H7 (cell line): Measurements from ENCODE around the gene RPS15.

DNA sequence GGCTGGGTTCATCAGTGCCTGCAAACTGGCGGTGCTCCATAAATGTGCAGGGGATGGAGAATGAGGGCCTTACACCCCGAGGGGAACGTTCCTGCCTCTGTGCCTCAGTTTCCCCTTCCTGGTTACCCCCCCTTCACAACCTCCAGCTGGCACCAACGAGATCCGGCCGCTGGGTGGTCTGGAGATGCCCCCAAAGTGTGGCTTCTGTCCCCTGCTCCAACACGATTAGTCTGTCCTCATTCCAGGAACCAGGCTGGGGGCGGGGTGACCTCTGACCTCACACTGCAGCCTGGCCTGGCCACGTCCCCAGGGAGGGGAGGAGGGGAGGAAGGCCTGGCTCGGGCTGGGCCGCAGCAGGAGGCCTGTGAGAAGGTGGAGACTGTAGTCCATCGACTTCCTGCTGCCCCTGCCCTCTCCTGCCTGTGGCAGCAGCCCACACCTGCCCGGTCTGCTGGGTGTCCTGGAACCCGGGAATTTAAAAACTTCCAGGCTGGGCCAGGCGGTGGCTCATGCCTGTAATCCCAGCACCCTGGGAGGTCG lies 3.7 kb upstream of the WDR18 start:
- RAMPAGE, long total RNA, result no peak

DNA sequence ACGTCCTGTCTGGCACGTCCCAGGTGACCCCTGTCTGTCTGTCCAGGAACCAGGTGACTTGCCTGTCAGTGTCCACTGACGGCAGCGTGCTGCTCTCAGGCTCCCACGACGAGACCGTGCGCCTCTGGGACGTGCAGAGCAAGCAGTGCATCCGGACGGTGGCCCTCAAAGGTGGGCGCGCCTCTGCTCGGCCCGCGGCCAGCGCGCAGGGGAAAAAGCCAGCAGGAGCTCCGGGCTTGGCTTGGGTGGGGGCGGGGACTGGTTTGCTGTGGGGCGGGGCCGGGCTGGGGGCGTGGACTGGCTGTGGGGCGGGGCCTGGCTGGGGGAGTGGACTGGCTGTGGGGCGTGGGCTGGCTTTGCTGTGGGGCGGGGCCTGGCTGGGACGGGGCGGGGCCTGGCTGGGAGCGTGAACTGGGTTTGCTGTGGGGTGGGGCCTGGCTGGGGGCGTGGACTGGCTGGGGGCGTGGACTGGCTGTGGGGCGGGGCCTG lies 7.1 kb downstream of the WDR18 start:
- RAMPAGE, long total RNA, result no peak

GRCh38 chr19:995916-996997 lies 4.0 kb upstream of the GRIN3B start:
- RAMPAGE, long total RNA, result no peak

GRCh38 chr19:1089634-1090525 lies 5.3 kb downstream of the POLR2E start:
- RAMPAGE, long total RNA, result no peak

GRCh38 chr19:1116917-1117631 lies 13.3 kb downstream of the GPX4 start:
- RAMPAGE, long total RNA, result no peak

- RAMPAGE, long total RNA, result no peak
Observed at GRCh38 chr19:1133753-1134058, 29.9 kb downstream of the GPX4 start.

DNA sequence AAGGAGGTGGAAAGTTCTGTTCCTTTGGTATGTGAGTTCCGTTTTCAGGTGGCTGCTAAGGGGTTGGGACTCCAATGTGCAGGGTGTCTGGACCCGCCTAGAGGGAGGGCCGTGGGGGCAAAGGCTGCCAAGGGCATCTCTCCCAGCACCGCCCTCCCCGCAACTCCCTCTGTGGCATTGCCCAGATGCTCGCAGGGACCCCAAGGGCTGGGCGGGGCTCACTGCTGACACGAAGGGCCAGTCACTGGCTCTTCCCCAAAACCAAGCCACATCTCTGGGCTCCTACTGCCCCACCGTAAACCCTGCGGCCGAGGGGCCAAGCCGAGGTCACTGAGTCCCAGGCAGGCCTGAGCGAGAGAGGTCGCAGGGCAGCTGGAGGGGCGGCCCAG lies 27.2 kb downstream of the SBNO2 start:
- RAMPAGE, long total RNA, result no peak

DNA sequence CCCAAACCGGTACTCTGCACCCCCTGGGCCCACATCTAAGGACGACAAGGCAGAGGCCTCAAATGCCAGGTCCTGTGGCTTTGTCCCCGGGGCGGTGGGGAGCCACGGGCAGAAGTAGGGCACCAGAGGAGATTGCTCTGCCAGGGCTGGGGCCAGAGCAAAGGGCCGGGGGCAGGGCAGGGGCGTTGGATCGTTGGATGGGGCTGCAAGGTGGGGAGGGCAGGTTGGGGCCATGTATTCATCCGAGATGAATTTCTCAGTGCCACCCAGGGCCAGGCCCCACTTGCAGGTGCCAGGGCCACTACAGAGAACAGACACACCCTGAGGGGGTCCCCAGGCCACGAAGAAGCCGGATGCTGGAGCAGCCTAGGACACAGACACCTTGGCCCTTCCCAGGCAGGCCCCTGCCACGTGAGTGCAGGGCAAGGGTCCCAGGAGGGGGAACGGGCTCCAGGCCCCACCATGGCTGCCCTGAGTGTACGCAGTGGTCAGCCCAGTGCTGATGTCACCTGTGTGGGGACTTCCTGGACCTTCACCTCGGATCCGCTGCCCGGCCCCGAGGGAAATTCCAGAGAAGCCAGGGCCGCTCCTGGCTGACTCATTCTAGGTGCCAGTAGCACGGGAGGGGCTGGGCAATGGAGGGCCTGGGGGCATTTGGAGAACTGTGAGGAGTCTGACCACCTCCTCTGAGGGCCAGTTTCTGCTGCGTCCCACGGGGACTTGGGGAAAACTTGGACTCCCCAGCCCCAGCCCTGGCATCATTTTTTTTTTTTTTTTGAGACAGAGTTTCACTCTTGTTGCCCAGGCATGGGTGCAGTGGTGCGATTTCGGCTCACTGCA lies 9.6 kb upstream of the SBNO2 start:
- RAMPAGE, long total RNA, result no peak

- RAMPAGE, long total RNA, result no peak
Observed at GRCh38 chr19:1250334-1251353, 2.3 kb downstream of the MIDN start.

- RAMPAGE, long total RNA, result no peak
Observed at GRCh38 chr19:1254730-1255740, 6.7 kb downstream of the MIDN start.

DNA sequence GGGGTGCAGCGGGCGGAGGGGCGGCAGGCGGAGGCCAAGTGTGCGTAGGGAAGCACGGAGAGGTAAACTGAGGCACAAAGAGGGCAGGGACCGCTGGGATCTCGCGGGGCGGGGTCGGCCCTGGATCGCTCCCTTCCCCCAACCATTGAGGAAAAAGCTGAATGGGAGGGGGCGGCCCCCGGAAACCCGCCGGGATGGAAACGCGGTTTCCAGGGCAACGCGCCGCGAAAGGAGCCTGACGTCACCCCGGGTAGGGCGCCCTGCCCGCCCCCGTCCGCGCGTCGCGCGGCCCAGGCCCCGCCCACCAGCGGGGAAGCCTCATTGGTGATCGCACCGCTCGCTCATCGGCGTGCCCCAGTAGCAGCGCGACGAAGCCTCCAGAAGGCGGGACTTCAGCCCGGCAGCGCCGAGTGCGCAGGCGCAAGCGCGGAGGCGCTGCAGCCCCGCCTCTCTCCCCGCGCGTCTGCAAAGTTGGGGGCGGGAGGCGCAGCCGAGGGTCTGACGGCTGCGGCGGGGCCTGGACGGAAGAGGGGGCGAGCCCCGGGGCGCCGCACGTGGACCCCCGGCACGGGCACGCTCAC lies 8.4 kb upstream of the CIRBP start:
- RAMPAGE, long total RNA, result no peak

DNA sequence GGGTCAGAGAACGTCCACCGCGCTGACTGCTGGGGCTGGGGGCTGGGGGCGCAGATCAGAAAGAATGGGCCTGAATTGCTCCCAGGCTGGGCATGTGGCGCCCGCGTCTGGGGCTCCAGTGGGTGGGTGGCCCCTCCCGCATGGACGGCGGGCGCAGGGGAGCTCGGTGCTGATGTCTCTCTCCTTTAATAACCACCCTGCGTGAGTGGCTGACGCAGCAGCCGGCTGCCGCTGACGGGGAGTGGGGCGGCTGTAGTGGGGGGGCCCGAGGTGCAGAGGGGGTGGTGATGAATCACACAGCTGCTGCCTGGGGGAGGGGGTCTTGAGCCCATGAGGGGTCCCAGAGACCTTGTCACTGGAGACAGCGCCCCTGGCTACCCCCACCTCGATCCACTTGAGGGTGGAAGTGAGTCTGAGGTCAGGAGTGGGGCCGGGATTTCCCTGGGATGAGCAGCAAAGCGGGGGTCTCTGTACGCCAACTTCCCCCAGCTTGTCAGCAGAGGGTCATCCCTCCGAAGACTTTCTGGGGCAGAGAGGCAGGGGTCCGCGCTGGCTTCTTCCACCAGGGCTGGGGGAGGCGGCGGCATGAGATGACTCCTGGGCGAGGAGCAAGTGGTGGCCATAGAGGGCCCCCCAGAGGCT lies 1.4 kb upstream of the CIRBP start:
- RAMPAGE, long total RNA, result no peak

DNA sequence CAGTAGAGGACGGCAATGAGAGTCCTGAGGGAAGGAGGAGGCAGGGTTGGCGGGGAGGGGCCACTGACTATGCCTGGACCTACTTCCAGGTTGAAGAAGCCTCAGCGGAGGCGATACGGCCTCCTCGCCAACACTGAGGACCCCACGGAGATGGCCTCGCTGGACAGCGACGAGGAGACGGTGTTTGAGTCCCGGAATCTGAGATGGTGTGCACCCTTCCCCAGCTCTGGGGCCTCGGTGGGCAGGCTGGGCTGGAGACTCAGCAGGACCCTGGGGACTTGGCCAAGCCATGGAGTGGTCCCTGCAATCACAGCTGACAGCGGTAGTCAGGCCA lies 1.7 kb downstream of the FAM174C start:
- RAMPAGE, long total RNA, result no peak

GRCh38 chr19:1377777-1378382 lies 5.8 kb upstream of the NDUFS7 start:
- RAMPAGE, long total RNA, result no peak

DNA sequence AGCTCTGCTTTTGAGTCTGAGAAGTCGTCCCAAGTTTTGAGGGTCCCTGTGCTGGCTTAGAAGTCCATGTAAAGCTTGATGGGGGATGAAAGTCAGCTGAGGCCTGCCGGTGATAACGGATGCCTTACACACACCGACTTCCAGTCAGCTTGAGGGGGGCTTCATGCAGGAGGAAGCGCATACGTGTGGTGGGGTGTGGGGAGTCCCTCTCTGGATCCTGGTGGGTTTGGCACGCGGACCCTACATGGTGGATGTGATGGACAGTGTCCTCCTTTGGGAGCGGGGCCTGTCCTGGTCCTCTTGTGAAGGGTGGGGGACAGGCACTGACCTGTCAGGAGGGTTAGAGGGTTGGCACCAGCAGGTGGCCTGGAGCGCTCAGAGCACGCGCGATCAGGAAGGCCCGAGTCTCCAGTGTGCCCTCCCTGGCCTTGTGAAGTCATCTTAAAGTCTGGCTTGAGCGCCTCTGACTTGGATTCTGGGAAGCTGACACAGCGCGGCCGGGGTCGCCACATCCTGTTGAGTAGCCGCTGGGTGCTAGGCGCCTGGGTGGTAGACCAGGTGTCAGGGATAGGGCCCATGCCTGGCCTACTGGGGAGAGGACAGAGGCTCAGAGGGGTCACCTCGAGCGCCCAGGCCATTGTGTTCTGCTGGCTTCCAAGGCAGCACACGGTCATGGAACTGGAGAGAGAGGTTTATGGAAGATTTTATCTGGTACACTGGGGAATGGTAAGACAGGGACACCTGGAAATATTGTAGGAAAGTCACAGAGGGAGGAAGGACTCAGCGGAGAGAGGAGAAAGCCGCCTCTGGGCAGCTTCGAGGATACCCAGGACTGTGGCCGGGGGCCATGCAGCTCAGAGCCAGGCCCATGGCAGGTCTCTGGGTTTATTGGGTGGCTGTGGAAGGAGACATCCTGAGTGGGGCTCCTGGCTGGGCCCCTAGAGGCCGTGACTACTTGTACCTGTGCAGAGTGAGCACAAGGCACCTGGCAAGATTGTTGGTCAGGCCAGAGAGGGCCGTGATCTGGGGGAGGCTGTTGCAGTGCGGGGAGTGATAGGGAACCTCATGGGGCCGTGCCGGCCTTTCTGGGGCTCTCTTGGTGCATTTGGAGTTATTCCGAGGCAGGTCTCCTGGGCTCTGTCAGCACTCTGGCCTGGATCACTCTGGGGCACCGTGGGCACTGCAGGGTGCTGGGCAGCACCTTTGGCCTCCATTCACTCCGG lies 3.1 kb downstream of the DAZAP1 start:
- RAMPAGE, long total RNA, result no peak

- RAMPAGE, long total RNA, result no peak
Observed at GRCh38 chr19:1412466-1412718, 5.0 kb downstream of the DAZAP1 start.

DNA sequence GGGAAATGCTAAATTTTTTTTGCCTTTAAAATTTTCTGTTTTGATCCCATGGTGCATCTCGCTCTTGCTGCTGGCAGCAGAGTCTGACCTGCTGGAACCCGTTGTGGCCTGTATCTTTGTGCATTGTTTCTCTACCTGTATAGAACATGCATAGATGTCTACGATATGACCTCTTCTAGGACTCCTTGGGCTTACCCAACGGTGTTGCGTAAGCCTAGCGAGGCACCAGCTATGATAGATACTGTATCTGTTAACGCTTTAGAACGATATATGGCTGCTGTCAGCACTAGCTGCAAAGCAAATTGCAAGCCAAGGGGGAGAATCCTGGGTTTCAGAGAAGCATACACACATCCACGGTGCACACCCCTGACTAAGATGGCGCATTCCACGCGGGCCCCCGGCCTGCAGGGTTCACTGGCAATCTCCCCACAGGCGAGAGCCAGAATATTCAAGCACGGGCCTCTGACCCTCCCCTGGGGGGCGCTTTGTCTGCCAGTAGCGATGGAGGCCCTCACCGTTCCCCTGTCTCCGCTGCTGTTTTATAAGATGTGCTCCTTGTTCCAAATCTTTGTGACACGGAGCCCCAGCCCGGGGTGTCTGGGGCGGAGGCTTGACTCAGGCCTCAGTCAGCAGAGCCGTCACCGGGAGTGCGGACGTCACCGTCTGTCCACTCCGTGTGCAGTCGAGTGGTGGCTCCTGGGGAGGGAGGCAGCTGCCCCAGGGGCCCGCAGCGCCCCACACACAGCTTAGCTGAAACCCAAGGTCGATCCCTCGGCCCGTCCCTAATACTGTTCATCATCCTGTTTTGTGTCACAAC lies 13.0 kb upstream of the RPS15 start:
- RAMPAGE, long total RNA, result no peak

GRCh38 chr19:1426469-1427497 lies 11.4 kb upstream of the RPS15 start:
- RAMPAGE, long total RNA, result no peak

- RAMPAGE, long total RNA, result start-site peak on the plus strand at chr19:1438368-1438418, 5,505 reads
Observed at GRCh38 chr19:1438318-1439351, at the start of gene RPS15. RPS15 (plus strand) TSS chr19:1438396.

GRCh38 chr19:1448957-1449422 lies 931 bp upstream of the APC2 start:
- RAMPAGE, long total RNA, result no peak